Peripheral blood mononuclear cell (primary cell): ENCODE measurements around a stretch of chr9.

- PRO-cap, 8 experiments, result no peak in any of the 8 experiments
Observed at GRCh38 chr9:61853924-61854405, 664.1 kb downstream of the SPATA31A7 start.

DNA sequence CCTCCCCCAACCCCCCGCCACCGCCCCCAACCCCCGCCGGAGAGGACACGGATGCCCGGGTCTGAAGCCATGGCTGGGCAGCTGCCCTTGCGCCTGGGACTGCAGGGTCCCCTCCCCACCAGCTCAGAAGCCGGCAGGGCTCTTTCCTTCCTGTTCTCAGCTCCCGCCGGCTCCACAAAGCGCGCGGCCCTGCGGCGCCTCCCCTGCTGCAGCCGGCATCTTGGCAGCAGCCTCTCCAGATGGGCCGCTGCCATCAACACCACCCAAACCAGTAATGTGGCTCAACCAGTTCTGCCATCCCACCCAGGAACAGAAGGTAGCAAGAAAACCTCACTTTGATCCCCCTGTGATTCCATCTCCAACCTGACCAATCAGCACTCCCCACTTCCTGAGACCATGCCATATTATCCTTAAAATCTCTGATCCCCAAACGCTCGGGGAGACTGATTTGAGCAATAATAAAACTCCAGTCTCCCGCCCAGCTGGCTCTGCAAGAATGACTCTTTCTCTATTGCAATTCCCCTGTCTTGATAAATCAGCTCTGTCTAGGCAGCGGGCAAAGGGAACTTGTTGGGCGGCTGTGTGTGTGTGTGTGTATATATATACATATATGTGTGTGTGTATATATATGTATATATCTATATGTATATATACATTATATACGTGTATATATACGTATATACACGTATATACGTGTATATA lies 1674.8 kb downstream of the SPATA31A7 start:
- PRO-cap, 8 experiments, result no peak in any of the 8 experiments

- PRO-cap, 8 experiments, result peak in 3 of 8 experiments; most common minus-strand start chr9:63703821 (in 2)
Observed at GRCh38 chr9:63703698-63704177, 1581.3 kb downstream of the FOXD4L5 start.

GRCh38 chr9:63708072-63708442 lies 1577.0 kb downstream of the FOXD4L5 start:
- PRO-cap, 8 experiments, result no peak in any of the 8 experiments

DNA sequence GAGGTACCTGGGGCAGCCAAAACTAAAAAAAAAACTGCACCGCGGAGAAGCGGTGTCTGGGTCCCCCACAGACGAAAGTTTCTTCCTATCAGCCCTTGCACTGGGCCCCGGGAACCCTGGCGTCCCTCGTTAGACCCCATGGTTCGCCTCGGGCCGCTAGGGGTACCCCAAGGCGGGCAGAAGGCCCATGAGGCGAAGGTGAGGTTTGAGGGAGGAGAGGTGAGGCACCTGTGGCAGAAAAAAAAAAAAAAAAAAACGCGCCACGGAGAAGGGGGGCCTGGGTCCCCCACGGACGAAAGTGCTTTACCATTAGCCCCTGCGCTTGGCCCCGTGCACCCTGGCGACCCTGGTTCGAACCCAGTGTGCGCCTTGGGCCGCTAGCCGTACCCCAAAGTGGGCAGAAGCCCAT lies 1576.2 kb downstream of the FOXD4L5 start:
- PRO-cap, 8 experiments, result no peak in any of the 8 experiments

DNA sequence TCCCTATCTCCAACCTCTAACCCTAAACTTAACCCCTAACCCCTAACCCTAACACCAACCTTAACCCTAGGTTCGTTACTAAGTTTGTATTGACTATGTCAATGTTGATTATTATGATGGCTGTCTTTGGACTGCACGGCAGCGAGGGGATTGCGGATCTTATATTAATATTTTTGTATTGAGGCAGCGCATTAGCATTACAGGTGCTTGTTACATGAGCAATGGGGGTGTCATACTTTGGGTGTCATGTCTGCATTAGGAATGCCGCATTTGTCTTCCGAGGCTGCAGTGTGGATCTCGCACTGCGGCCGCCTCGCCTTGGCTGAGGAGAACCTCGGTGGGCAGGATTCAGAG lies 1504.1 kb downstream of the FOXD4L5 start:
- PRO-cap, 8 experiments, result no peak in any of the 8 experiments

DNA sequence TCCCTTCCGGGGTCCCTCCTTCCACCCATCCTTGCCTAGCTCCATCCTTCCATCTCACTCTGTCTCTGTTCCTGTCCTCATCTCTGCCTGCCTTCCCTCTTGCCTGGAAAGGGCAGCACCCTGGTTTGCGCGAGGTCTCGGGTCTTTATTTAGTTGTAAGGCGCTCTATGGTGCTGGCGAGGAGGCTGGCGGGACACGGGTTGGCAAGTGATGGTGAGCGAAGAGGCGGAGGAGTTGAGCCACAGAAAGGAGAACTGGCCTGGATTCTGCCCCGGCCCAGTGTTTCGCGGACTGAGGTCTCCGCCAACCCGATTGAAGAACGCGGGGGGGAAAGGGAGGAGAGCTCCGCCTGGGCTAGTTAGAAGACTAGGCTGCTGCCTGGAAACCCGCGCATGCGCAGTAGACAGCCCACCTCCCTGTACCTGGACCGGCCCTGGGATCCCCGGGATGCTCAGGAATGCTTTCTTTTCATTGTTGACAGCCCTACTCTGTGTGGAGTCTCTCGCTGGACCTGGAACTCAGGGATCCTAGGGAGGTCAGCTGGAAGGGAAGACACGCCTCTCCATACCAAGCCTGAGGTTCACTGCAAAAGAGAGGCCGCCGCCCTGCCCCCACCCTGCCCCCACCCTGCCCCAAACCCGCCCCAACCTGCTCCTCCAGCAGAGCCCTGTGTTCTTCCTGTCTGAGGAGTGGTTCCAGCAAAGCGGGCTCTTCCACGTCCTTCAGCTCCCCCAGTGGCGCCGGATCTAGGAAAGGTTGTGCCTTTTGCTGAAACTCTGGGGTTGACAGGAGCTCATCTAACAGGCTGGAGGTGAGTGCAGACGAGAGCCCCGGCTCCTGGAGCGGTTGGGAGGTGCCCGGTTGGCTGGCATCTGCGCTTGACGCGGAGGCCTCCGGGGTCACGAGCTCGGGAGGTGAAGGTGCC lies 1467.7 kb downstream of the FOXD4L5 start:
- PRO-cap, 8 experiments, result peak in 6 of 8 experiments; most common plus-strand start position 209 of the sequence (in 2); most common minus-strand start position 207 of the sequence (in 6)

- PRO-cap, 8 experiments, result no peak in any of the 8 experiments
Observed at GRCh38 chr9:64870292-64871087, 414.5 kb downstream of the FOXD4L5 start.

GRCh38 chr9:68455031-68455502 lies 85.6 kb downstream of the TMEM252 start:
- PRO-cap, 8 experiments, result no peak in any of the 8 experiments

DNA sequence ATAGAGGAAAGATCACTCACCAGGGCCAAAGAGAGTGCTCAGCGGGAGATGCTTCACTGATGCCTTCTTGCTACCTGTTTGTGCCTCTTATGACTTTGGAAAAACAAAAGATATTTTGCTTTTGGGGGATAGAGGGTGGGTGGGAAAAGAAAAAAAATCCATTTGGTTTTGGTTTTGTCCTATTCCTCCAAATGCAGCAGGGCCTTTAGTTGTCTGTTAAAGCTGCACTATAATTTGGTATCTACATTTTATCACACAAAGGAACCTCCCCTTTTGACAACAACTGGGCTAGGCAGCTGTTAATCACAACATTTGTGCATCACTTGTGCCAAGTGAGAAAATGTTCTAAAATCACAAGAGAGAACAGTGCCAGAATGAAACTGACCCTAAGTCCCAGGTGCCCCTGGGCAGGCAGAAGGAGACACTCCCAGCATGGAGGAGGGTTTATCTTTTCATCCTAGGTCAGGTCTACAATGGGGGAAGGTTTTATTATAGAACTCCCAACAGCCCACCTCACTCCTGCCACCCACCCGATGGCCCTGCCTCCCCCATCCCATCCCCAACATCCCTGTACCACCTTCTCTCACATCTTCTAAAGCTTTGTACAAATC lies 10.9 kb downstream of the TMEM252 start:
- PRO-cap, 8 experiments, result no peak in any of the 8 experiments

DNA sequence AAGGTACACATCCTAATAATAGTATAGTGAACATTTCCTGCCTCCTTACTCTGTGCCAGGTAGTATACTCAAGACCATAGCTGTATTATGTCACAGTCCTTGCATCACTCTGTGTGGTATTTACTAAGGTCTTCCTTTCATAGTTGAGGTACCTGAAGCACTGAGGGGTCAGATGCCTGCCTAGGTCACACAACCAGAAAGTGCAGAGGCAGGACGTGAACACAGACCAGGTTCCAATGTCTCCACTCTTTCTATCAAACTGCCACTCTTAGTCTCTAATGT lies 64.3 kb upstream of the PIP5K1B start:
- PRO-cap, 8 experiments, result no peak in any of the 8 experiments

GRCh38 chr9:68707035-68707428 lies 2.0 kb downstream of the PIP5K1B start:
- PRO-cap, 8 experiments, result no peak in any of the 8 experiments

DNA sequence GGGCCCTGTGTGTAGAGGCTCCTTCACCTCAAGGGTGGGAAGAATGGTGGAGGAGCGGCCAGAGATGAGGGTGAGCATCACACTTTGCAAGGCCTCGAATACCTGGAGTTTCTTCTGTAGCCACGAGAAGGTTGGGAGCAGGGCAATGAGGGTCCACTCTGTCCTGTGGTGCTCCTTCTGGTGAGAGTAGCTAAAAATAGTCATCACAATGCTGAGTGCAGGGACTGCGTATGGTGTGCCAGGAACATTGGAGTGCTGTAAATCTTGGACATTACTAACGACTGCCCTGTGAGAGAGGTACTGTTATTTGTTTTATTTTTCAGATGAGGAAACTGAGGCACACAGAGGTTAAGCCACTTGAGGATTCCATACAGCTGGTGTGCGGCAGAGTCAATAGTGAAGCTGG lies 25.4 kb downstream of the PABIR1 start:
- PRO-cap, 8 experiments, result no peak in any of the 8 experiments

- PRO-cap, 8 experiments, result no peak in any of the 8 experiments
Observed at GRCh38 chr9:68845057-68845627, 65.3 kb downstream of the PABIR1 start.

DNA sequence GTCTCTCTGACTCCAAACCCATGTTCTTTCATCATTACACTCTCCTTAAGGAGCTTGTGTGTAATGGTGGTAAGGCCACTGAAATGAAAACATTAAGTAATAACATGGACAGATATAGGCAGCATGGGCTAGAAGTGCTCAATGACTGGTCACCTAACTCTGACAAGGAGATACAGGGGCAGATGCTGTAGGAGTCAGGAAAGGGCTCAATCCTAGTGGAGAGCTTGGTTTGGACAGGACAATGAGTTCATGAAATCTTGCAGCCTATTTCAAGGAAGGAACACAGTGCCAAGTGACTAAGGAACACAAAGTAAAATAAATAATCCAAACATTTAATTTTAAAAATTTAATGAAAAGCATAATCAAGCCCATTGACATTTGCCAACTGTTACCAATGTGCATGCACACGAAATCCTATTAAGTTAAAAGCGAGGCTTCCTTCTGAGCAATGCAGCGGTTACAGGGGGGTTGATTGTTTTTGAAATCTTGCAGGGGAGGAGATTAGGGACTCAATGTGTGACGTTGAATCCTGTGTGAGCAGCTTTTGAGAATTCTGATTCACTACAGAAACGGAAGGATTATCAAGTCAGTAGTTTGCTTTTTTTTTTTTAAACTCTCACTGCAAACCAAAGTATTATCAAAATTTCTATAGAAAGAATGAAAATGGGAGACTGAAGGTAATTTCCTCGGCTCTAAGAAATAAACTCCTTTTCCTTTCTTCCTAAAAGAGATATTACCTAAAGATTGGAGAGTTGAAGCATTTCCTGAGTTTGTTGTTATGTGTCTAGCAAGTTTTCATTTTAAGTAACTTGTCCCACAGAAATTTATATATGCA lies 109.5 kb downstream of the PRKACG start:
- PRO-cap, 8 experiments, result no peak in any of the 8 experiments

GRCh38 chr9:69131591-69132221 lies 42.4 kb upstream of the TJP2 start:
- PRO-cap, 8 experiments, result no peak in any of the 8 experiments

DNA sequence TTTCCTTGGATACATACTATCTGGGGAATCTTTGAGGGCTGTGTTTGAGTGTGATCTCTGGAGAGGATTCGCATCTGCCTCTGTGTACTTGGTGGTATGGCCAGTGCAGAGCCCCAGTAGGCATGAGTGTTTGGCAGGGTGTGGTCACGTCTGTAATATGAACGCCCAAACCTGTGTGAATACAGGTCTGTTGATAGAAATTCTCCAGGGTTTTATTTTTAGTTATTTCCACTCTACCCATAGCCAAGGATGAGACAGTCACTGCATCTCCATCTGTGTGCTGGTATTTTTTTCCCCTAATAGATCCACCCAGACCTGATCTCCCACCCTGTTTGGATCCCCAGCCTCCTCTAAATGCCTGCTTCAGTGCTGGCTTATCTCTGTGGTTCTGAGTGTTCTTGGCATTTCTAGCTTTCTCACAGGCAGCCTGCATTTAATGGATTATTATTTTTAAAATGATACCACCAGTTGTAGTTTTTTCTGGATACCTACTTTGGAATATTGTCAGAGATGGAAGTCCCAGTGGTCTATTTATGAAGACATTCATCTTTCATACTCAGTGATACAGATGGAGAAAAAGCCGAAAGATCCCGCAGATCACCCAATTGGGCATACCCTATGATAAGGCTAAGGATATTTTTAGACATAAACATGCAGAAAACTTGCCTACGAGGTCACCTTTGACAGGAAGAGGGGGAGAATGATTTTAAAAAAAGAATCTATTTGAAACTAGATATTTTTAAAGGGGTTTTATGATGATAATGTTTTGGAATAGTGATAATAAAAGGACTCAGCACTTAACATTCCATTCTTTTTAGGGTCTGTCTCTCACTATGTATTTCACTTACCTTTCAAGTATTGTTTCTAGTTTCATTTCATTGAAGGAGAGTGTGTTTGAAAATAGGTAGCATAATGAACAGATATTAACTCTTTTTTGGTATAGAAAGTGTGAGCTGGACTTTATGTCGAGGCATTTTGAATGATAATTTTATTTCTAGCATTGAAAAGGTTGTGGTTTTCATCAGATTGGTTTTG lies 37.7 kb downstream of the TJP2 start:
- PRO-cap, 8 experiments, result no peak in any of the 8 experiments

DNA sequence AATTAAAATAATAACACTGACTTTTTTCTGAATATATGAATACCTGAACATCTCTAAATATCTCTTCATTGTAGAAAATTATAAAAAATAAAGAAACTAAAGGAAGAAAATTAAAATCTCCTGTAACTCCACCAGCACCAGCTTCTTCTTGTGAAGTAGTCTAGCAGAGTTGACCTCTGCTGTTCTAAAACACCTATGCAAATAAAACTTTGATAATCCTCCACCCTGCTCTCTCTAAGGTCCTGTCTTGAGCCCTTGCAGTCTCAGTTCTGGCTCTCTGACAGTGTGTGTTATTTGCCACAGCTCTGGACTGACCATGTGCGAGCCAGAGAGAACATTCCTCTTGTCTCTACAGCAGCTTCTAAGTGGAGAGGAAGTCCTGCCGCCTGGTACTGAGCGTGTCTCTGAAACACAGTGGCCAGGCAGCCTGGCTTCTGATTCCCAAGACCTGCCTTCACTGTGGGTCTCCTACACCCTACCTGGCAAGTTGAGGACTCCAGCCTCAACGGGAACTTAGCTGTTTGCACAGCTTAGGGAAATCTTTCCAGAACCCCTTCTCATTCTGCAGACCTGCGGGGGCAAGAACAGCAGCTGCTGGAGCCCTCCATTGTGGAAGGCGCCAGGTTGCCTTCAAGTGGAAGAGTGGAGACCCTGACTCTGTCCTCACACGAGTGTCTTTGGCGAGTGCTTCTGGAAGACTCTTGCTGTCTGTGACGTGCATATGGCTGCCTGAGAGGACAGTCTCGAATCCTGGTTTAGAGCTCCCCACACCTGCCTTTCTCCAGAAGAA lies 61.7 kb downstream of the ENTREP1 start:
- PRO-cap, 8 experiments, result no peak in any of the 8 experiments

DNA sequence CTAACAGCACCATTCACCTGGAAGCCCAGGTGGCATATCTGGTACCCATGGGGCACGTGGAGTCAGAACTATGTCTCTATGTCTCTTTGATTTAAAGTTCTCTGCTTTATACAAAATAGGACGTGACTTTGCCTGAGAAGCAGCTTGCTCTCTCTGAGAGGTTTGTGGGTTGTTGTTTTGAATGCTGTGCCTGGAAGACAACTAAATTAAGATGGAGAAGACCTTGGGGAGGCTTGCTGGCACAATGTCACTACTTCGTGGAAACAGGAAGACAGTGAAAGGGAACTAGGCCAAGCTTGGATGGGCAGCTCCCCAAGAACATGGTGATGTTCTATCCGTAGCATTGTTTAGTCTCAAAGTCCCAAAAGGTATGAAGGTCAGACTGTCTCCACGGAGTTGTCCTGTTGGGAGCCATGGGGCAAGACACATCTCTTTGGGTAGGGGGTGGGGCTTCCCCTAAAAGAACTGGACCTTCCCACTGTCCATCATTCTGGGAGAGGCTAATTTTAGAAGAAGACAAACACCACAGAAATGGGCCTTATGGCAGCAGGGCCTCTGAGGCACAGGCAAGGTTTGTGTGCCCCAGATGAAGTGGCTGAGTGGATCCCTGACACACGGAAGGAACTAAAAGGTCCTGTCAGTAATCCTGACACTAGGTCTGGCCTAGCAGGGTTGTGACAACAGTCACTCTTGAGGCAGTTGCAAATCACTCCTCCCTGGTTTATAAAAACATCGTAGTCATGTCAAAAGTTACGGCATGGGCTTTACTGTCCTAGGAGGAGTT lies 140.5 kb downstream of the ENTREP1 start:
- PRO-cap, 8 experiments, result no peak in any of the 8 experiments

DNA sequence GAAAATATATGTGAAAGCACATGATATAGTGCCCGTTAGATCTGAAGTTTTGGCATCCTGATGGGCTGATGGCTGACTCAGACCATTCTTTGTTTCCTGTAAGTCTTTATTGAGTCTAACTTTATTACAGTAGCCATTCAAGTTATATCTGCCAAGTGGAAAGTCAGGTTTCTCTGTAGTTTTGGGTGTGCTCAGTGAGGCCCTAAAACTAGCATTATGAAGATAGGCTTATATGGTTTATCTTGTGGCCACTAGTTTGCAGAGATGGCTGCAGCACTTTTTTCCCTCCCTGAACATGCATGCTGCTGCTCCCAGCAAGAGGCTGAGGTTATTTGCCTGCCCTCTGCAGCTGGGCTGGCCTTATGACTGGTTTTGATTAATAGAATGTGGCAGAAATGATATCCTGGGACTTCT lies 46.6 kb downstream of the CFAP95 start:
- PRO-cap, 8 experiments, result no peak in any of the 8 experiments